Mesenchymal stem cell of the bone marrow (primary cell): ENCODE measurements around a stretch of chr15.

GRCh38 chr15:63203799-63204226, 14.4 kb downstream of the RAB8B start:
- CAGE, long polyA plus RNA: no peak

DNA sequence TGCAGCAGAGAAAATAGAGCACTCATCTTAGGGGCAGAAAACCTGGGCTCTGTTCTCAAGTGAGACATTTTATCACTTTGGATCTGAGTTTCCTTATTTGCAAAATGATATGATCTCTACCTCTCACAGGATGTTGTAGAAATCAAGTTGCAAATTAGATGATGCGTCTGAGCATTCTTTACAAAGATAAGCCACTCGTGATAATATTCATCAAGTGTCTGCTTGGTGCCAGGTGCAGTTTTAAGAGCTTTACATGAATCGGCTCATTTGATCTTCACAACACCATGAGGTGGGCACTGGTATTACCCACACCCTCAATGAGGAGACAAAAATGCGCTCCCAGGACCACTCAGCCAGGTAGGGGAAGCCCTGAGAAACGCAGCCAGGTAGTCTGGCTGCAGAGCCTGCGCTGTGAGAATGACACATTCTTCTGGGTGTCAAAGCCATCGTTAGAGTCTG, 59.1 kb upstream of the CA12 start:
- CAGE, long polyA plus RNA: no peak

DNA sequence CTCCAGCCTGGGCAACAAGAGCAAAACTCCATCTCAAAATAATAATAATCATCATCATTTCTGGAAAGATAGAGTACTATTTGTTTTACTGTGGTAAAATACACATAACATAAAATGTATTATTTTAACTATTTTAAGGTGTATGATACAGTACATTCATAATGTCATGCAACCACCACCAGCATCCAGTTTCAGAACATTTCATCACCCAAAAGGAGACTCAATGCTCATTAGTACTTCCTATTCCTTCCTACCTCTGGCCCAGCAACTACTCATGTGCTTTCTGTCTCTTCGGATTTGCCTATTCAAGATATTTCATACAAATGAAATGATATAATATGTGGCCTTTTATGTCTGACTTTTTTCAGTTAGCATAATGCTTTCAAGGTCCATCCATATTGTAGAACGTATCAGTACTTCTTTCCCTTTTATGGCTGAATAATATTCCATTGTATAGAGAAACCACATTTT, 18.0 kb upstream of the USP3 start:
- CAGE, long polyA plus RNA: no peak

- CAGE, long polyA plus RNA: no peak
These were observed 15.7 kb upstream of the USP3 start for GRCh38 chr15:63488669-63489059.

DNA sequence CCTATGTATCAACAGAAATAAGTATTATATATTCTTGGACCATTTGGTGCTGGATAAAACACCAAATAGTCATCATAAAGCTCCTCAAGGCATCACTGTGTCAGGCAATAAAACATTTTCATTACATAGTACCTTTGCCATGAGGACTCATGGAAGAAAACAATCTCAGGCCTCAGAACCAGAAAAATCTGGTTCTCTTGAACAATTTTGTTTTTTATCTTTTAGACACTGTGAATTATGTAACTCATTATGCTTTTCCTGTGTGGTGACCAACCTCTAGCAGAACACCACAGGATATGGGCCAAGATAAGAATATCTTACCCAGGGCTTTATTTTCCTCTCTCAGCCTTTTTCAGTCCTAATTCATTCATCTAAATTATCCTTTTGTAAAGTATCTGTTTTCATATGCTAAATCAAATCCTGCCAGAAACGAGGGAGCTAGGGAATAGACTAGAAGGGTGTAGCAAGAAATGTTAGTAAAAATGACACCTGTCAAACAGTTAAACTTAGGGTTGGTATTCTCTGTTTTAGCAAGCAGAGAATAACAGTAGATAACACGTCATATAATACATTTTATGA, 111.0 kb downstream of the FBXL22 start:
- CAGE, long polyA plus RNA: no peak

DNA sequence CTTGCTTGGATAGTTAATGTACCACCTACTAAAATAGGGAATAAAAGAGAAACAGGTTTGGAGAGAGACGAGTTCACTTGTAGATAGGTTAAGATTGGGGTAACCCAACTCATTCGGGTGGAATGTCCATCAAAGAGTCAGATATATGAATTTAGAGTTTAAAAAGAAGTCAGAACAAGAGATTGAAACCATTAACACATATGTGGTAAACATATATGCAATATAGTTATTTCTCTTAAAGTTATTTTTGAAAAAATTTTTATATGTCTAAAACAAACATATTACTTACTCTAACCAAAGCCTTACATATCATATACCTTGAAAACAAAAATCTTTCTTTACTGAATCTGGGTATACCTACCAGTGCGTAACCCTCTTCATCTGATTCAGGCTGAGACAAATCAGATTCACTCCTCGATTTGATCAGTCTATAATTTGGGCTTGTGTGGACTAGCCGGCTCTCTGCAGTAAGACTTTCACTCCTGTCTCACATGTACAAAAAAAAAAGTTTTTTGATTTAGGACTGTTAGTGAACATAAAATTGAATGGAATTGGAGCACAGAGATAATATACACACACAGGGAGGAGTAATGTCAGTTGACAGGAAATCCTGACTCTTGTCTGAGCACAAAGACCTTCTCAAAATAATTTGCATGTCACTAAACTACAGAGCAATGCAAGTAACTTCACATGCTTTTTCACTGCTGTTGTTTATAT, 115.4 kb downstream of the FBXL22 start:
- CAGE, long polyA plus RNA: no peak

DNA sequence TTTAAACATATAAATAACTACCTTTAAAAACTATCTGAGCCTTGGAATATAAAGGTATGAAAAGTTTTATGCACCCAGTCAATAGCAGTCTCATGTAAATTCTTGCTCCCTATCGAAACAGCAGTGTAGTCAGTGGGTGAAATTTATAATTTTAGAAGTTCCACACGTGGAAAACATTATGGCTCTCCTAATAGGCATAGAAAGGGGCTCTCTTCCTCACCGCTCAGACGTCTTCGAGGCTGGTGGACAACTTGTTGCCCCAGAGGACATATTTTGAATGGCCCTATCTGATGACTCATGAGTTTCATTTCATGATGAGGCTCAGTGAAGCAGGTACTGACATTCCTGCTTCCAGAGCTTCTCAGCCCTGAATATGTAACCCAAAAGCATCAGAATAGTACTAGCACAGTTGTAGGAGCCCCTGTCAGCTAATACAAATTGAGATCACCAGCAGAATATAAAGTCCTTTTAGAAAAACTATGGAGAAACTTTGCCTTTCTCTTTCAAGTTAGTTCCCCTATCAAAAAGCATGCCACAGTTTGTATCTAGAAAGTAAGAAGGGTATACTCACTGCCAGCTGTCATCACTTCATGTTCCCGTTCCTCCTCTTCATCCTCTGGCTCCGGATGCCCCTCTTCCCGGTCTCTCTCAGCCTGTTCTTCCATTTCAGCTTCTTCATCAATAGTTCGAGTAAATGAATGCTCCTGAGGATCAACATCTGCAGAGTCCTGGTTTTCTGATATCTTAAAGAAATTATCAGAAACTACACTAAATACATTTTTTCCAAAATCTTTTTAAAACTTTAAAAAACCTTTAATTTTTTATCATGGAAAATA, 117.8 kb downstream of the HERC1 start:
- CAGE, long polyA plus RNA: no peak

DNA sequence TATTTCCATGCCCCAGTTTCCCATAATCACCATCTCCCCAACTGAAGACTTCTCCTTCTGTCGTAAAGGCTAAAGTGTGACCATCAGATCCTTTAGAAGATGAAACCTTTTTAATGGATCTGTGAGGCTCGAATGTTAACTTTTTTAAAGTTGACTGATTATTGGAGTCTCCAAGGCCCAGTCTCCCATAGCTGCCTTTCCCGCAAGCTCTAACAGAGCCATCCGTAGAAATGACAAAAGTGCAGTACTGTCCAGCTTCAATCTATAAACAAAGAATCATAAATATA, 77.3 kb downstream of the HERC1 start:
- CAGE, long polyA plus RNA: no peak

DNA sequence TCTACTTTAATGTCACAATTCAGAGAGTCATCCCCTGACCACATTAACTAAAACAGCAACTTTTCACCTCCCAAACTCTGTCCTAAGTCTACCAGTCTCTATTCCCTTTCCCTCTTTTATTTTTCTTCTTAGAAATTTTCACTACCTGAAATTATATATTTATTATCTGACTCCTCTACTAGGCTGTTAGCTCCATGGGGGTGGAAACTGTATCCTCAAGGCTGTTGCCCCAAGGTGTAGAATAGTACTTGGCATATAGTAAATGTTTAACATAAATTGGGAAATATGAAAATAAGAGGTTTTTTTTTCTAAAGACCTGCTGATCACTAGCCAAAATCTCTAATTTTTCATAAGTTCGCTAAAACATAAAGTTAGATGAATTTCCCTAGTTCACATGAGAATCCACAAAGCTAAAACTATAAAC, 59.7 kb downstream of the HERC1 start:
- CAGE, long polyA plus RNA: no peak

- CAGE, long polyA plus RNA: no peak
These were observed 54.5 kb upstream of the HERC1 start for GRCh38 chr15:63888121-63888732.

GRCh38 chr15:63895101-63895670, 61.4 kb upstream of the HERC1 start:
- CAGE, long polyA plus RNA: no peak

- CAGE, long polyA plus RNA: no peak
These were observed 21.7 kb downstream of the DAPK2 start for GRCh38 chr15:64024405-64025215.

DNA sequence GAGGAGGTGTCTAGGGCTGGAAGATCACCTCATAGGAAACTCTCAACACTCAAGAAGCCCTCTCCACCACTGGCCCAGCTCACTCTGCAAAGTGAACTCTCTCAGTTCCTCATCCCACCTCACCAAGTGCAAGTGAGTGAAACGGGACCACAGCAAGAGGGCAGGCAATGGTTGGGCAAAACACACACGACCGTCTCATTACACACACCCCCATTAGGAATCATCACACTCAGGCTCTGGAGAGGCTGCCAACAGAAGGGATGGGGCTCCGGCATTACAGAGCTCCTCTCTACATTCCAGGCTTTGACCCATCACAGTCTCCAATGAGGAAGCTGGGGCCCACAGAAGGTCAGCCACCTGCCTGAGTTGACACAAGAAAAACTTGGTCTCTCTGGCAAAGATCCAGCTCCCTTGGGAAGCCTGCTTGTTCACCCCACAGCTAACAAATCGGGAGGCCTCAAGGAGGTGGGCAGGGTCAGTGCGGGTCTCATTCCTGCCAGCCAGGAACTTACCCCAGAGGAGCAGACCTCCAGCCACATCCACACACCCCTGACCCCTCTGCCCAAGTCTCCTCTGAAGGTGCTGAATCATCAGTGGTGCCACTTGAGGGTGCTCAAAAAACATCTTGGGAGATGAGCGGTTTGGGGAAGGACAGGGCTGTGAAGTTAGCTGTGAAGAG, 1.5 kb downstream of the DAPK2 start:
- CAGE, long polyA plus RNA: no peak

GRCh38 chr15:64106231-64106587, 10.4 kb downstream of the SNX1 start:
- CAGE, long polyA plus RNA: no peak

DNA sequence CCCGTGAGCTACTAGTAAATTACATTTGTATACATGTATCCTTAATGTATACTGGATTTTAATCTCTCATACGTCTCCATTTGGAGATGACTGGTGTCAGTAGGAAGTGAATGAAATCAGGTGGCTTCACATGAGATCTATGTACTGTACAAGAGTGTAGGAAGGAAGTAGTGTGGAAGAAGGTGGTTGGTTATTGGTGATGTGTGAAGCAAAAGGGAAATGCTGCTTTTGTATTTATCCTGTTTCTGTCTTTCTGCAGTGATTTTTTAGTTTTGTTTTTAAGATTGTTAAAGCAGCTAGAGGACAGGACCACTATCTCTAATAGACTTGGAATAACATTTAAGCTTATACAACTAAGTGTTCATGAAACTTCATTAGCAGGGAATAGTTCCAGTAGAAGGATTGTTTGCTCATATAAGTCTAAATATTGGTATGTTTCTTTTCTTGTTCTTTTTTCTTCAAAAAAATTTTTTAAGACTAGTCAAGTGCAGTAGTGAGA, 15.3 kb downstream of the SNX1 start:
- CAGE, long polyA plus RNA: no peak

DNA sequence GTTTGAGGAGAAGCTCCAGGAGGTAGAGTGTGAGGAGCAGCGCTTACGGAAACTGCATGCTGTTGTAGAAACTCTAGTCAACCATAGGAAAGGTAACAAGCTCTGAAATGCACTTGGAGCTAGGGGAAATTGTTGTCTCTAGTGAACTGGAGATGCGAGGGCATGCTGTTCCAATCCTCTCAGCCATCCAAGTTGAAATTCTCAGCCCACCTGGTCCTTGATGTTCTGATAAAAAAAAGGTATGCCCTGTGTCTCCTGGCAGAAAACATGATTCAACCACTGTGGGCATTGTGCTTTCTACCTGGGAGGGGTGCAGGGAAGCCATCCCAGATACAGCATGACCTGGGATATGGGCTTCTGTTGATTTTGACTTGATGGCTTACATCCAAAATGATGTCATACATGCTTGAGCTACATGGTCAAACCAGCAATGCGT, 21.3 kb upstream of the SNX22 start:
- CAGE, long polyA plus RNA: no peak

DNA sequence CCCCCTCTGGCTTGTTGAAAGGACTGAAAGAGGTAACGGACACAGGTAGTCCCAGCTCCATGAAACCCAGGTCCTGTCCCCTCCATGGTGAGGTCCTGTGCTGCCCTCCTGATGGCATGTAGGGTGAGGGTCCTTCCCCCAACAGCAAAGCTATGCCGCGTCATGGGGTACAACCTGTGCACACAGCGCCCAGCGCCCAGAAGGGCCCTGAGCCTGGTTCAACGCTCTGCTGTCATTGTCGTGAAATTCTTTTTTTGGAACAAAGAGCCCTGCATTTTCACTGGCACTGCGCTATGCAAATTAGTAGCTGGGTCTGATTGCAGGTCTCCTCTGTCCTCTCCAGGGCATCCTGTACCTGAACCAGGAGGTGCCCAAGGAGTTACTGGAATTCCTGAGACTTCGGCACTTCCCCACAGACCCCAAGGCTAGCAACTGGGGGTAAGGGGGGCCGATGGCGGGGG, 1.4 kb downstream of the SNX22 start:
- CAGE, long polyA plus RNA: no peak

DNA sequence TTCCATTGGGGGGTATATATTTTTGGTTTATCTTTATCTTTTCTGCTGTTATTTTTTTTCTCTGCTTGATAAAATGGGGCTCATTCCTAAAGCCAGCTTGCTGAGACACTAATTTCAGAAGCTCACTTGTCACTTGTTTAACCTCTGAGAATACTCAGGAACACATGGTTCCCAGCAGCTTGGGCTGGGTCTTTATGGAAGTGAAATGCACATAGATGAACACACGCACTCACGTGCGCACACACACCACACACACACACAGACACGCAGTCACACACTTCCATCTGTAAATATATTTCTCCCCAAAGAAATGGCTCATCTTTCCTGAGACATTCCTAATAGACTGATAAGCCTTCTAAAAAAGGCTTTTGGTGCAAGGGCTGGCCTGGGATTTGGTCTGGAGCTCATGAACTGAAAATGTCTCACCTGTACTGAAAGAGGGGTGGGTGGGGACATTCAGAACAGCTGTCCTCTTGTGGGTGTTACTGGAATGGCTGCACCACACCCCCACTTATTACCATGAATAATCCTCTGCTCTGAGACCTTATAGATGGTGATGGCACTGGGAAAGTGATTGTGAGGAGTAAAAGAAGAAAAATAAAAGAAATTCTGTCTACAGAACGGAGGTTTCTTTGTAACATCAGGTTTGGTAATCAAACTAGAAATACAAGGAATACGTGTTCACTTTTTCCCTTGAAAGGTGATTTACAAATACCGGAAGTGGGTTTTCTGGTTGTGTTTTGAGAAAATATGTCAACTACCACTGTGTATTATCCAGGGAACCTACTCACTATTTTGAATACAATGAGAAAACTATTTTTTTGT, 3.7 kb upstream of the PPIB start:
- CAGE, long polyA plus RNA: no peak

DNA sequence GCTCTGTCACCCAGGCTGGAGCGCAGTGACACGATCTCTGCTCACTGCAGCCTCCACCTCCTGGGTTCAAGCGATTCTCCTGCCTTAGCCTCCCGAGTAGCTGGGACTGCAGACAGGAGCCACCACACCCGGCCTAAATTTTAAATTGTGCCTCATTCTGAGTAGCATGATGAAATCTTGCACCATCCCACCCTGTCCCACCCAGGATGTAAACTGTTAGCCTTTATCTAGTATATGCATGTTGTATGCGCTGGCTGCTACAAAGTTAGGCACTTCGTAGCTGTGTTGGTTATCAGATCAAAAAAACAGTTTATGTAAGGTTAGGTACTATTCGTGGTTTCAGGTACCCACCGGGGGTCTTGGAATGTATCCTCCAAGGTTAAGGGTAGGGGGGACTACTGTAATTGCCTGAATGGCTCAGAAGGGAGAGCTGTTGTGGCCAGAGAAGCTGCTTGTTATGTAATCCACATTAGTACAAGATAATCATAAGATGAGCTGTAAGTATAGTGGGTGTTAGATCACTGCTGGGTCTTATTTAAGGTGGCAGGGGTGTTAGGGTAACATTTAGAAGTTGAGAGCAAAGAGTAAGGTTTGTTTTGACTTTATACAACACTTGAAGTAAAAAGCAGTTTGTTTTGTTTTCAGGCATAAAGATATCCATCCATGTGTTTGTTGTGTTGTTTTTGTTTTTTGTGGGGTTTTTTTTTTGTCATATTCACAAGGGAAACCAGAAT, 103.7 kb downstream of the ZNF609 start:
- CAGE, long polyA plus RNA: no peak

- CAGE, long polyA plus RNA: no peak
These were observed 139.9 kb downstream of the RBPMS2 start for GRCh38 chr15:64635042-64636273.